AG09319 (cell line): Measurements from ENCODE around the gene GDPD1.

- RRBS = no CpG with 5 or more reads among the region's 6 CpGs
Observed at GRCh38 chr17:58344850-58345496, 7.0 kb downstream of the SUPT4H1 start.

DNA sequence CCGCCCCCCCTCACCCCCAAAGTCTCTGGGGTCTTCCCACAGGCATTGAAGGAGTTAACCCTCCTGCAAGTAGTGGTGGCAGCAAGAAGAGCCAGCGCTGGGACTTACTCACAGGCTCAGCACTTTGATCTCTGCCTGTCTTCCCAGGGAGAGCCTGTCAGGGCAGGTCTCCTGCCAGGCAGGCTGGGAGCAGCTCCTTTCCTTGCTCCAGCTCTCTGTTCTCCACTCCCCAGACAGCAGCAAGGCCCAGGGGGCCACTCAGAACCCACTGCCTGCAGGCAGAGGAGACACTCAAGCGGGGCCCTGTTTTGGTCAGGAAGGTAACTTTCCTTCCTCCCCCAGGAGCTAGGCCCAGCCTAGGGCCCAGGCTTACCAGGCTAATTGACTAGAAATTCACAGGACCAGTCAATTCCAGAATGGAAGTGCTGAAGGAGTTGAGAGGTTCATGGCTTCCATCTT is 12.7 kb upstream of the SUPT4H1 start:
- RRBS = no CpG with 5 or more reads among the region's 3 CpGs

DNA sequence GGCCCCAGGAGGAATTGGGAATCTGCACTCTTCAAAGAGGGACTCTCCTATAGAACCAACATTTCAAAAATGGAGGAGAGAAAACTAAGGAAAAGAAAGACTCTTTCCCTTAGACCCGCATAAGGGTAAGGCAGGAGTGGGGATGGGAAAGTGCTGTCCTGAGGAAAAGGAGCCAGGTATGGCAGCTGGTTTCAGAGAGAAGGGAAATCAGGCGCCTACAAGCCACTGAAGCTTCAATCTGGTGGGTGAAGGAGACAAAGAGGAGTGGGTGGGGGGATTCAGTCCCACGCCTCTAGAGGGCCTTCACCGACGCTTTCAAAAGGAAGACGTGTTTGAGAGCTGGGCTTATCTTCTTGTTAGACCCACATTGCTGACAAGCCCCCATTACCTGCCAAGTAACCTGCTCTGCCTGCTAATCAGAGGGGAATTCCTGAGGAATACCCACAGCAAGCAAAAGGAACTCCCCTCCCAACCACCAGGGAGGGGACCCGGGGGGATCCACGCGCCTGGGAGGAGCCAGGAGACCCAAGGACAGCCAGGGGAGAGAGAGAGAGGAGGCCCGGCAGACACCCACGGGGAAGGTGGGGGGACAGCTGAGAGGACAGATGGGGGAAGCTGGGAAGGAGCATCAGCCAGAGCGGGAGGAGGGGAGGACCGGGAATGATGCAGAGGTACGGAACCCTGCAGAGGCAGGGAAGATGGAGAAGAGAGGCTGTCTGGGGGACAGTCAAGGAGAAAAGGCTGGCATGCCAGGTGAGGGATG is 1.1 kb downstream of the MTMR4 start:
- RRBS = 9% methylated on average over 5 of the region's 14 CpGs

GRCh38 chr17:58515775-58516212 is 1.4 kb upstream of the MTMR4 start:
- RRBS = no CpG with 5 or more reads among the region's 1 CpG

- RRBS = under 1% methylated on average over 14 of the region's 45 CpGs
Observed at GRCh38 chr17:59154207-59155027, 569 bp downstream of the SKA2 start.

GRCh38 chr17:59211159-59211706 is 1.4 kb downstream of the SMG8 start:
- RRBS = no CpG with 5 or more reads among the region's 7 CpGs

GRCh38 chr17:59220100-59220887 is at the start of gene GDPD1:
Gene GDPD1, plus strand, starts transcription at chr17:59220511.
- RRBS = 1% methylated on average over 22 of the region's 47 CpGs

DNA sequence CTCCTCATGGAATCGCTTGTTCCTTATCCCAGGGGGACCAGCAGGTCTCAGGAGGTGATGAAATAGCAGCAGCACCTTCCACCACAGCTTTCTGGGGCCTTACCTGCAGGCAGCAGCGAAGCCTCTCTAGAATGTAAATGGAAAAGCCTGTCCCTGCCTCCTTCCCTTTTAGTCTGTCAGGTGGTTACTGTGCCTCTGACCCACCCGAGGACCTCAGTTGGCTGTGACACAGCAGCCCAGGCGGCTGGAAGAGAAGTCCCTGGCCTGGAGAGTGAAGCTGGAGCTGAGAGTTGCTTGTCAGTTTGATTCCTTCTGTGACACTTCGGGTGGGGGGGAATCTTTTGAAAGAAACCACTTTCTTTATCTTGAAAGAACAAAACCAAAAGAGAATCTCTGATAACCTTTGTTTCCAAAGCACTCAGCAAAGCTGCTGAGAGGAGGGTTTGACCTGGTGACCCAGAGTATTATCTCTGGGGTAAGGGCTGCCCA is 33.8 kb downstream of the YPEL2 start:
- RRBS = no CpG with 5 or more reads among the region's 5 CpGs

DNA sequence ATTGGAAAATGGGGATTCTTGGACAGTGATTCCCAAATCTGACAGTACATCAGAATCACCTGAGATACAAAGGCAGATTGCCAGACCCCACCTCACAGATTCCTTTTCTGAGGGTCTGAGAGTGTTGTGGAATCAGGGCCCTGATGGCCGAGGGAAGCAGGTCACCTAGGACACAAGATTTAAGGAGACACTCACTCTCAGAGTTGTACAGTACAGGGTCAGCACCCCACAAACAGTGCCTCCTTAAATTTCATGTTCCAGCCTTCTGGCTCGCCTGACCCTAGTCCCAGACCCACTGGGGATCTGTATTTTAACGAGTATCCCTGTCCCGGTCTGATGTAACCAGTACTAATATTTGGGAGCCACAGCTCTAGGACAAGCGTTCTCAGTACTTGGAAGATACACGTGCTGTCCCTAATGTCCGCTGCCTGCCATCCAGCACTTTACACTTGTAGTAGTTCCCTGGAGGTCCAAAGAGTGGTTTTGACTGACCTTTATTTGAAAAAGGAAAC is 37.9 kb downstream of the YPEL2 start:
- RRBS = no CpG with 5 or more reads among the region's 7 CpGs

GRCh38 chr17:59373457-59374261 is 42.2 kb downstream of the YPEL2 start:
- RRBS = no CpG with 5 or more reads among the region's 11 CpGs

DNA sequence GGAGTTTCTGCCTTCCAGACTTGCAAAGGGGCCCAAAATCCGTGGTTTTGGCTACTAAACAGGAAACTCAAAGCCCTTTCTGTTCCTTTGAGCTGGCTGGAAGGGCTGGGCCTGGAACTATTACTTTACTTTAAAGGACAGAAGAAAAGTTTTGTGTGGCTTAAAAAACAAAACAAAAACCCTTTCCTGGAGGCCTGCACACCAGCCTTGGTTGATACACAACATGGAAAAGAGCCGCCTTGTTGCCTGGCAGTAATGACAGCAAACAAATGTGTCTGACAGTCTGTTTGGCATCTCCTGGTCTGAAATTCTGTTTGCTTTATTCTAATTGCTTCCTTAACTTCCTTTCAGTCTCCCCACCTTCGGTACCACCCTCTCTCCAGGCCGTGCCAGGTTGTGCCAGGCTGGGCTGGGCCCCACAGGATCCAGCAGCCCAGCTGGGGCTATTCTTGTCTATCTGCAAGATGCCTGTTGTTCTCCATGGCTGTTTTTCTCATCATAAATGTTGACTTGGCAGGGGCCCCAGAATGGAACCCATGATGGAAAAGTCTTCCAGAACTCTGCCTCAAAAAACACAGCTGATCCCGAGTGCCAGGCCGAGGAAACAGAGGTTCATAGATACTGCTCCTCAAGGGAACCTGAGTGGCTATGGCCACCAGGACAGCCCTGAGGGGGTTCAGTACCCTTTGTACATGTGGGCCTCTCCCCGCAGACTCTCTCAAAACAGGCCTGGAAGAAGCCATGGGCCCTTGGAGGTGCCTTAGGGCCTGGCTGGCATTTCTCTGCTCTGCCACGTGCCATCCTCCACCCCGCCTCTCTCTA is 50.3 kb downstream of the YPEL2 start:
- RRBS = no CpG with 5 or more reads among the region's 9 CpGs

DNA sequence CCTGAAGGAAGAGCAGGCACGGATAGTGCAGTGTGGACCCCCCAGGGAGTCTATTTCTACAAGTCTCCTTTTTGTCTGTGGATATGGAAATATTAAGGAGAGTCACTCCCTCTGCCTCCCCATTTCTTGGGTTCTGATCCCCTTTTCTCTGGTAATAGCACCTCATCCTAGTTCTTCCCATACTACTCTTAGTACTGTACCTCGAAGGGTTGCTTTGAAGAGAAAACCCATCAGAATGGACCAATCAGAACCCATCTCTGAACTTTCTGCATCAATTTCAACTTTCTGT is 34.5 kb upstream of the DHX40 start:
- RRBS = no CpG with 5 or more reads among the region's 2 CpGs

GRCh38 chr17:59620490-59621314 is 1.0 kb downstream of the CLTC start:
- RRBS = no CpG with 5 or more reads among the region's 14 CpGs

DNA sequence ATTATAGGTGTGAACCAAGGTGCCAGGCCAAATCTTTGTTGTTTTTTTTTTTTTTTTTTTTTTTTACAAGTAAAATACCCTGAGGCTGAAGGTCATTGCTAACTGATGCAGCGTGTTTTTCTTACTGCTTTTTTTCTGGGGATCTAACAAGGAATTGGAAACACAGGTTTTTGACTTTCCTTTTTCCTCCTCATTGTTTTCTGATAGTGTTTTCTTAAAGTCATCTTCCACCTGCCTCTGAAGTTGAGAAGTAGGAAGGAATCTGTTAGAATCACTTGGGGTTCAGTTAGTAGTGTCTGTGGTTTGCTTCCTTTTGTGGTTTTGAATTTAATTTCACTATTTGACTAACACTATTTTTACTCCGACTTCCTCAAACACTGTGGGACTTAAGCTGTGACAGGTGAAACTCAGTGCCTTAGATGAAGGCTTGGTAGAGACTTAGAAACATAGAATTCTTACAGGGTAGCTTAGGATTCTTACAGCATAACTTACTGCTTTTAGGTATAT is 22.3 kb downstream of the CLTC start:
- RRBS = no CpG with 5 or more reads among the region's 2 CpGs

GRCh38 chr17:59654829-59655671 is 35.4 kb downstream of the CLTC start:
- RRBS = no CpG with 5 or more reads among the region's 7 CpGs

DNA sequence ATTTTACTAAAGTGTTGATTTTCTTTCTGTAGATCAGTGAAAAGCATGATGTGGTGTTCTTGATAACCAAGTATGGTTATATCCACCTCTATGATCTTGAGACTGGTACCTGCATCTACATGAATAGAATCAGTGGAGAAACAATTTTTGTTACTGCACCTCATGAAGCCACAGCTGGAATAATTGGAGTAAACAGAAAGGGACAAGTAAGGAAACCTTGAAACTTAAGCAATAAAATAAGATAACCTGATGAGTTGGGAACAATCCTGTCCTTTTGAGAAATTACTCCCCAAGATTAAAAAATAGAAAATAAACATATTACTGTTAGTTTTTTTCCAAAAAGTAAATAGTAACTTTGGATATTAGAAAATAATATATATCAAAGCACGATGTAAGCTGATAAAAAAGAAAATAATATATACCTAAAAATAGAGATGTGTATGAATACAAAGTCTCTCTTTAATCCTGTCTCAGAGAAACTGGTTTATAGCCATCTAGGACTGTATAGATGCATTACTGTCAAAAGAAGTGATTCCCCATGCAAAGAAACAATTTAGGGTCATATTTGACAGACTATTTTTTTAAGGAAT is 36.2 kb downstream of the CLTC start:
- RRBS = no CpG with 5 or more reads among the region's 1 CpG

- RRBS = no CpG with 5 or more reads among the region's 5 CpGs
Observed at GRCh38 chr17:59744254-59744719, 36.8 kb downstream of the VMP1 start.

GRCh38 chr17:59753472-59753989 is 46.1 kb downstream of the VMP1 start:
- RRBS = no CpG with 5 or more reads among the region's 2 CpGs

- RRBS = no CpG with 5 or more reads among the region's 2 CpGs
Observed at GRCh38 chr17:59826357-59827144, 66.2 kb downstream of the TUBD1 start.